Occipital lobe (tissue), 2 donors: ENCODE results near the genes COL27A1, TMEM268 and TEX53.

DNA sequence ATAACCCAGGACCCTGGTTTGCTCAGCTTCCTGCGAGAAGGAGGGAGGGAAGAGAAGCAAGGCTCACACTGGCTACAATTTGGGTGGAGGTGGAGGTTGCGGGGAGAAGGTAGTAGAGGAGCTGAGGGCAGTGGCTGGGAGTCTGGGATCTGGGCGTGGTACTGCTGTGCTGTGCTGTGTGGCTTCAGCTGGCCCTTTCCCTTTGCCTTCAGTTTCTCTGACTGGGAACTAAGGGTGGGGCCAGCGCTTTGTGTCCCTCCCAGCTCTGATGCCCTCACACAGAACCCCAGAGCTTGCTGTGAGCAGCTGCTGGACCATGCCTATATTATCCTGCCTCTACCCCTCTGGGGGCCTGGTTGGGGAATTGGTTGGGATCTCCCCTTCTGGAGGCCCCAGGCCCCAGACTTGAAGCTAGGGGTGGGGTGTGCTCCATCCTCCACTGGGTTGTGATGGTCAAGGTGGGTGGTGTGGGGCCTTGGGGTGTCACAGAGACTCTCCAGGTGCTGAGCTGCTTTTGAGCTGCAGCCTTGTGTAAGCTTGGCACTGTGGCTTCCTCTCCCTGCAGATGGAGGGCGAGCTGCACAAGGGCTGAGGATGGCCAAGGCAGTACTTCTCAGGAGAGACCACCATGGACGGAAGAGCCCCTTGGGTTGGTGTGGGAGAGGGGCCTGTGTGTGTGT, 61.1 kb downstream of the RGS3 start:
- RAMPAGE, long total RNA: no peak

- RAMPAGE, long total RNA: no peak
Observed at GRCh38 chr9:113526880-113527354, 63.4 kb downstream of the RGS3 start.

GRCh38 chr9:113536714-113537399, 73.3 kb downstream of the RGS3 start:
- RAMPAGE, long total RNA: no peak

DNA sequence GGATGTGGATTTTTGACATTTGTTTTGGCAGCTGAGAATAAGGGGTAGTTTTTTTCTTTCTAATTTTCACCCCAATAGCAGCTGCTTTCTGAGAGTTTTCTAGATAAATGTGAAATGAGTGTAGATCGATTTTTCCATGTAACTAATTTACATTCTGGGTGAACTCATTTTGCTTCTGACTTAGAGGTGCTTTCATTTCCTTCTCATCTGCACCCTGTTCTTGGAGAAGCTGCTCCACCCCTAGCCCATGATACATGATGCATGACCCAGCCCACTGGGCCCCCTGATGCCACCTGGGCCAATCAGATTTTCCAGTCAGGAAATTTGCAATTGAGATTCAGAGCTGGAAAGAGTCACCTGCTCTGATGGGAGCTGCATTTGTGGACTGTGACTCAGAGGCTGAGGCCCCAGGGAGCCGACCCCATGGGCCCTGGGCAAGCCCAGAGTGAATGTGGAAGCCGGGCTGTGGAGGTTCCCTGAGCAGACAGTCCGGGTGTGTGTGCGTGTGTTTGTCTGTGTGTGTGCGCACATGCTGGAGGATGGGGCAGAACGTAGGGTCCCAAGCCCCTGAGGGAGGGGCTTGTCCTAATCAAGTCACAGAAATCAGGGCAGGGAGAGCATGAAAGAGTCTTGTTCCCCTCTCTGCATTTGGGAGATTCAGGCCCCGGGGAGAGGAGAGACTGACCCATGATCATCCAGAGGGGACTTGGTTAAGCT, 159.4 kb downstream of the RGS3 start:
- RAMPAGE, long total RNA: no peak

- RAMPAGE, long total RNA: no peak
Observed at GRCh38 chr9:113854347-113854758, 21.8 kb upstream of the ZNF618 start.

DNA sequence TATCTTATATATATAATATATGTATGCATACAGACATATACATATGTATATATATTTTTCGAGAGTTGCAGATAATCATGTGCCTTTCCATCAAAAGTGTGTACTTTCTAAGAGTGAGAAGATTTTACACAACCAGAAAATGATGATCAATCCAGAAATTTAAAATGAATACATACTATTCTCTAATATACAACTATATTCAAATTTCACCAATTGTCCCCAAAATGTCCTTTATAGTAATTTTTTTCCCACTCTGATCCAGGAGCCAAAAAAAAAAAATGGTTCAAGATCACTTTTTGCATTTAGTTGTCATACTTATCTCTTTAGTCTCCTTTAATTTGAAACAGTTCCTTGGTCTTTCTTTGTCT, 8.0 kb upstream of the ZNF618 start:
- RAMPAGE, long total RNA: no peak

GRCh38 chr9:113910062-113910665, 34.1 kb downstream of the ZNF618 start:
- RAMPAGE, long total RNA: no peak

DNA sequence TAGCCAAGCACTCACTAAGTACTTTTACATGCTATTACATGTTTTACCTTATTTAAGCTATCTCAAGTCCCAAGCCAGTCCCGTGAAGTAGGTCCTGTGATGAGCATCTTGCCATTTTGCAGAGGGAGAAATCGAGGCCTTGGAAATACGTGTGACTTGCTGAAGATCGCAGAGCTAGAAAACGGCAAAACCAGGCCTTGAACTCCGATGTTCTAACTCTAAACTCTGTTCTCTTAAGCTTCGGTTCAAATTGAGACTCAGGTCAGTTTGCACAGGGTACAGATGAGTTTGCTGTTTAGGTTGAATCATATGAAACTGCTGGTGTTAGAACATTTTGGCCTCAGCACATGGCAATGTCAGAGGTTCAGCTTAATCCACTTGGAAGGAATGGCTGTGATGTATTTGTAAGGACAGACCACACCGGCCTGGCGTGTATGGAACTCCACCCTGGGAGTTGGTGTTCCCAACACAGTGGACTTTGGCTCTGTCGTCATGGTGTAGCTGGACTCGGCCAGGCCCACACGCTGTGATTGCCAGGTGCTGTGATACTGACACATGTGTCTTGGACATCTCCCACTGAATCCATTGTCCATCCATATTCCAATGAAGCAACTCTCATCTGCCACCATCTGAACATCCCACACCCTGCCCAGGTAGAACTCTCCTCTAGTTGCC, 90.2 kb downstream of the ZNF618 start:
- RAMPAGE, long total RNA: no peak

GRCh38 chr9:114055048-114055330, 23.1 kb downstream of the AMBP start:
- RAMPAGE, long total RNA: no peak

GRCh38 chr9:114076329-114076840, 1.7 kb downstream of the AMBP start:
- RAMPAGE, long total RNA: no peak

DNA sequence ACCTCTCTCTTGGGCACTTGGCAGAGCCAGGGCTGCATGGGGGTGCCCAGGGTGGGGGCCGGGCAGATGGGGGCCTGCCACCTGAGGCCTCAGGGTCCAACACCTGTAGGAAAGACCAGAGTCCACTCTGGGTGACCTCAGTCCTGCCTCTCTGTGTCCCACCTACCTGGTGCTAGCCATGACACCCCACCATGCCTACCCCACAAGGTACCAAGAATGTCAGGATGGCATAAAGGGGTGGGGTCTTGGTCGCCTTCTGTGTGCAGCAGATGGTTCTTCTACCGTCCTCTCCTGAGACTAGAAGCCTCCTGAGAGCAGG, 6.6 kb downstream of the KIF12 start:
- RAMPAGE, long total RNA: no peak

DNA sequence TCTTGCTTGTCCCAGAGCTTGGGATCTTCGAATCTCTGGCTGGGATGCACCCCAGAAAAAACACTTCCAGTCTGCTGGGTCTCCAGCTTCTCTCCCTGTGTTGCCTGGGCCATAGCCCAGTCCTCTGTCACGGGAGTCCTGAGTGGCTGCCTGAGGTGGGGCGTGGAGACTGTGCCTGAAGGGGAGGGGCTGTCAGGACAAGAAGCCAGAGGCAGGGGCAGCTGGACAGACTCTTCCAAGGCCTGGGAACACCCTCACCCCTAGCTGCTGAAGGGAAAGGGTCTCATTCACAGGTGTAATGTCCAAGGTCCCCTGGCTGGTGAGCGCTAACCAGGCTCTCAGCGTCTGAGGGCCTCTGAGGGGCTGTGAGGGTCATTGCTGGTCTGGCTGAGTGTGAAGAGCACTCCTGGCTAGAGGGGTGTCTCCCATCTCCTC, 20.4 kb upstream of the COL27A1 start:
- RAMPAGE, long total RNA: no peak

GRCh38 chr9:114155277-114155854, at the start of gene COL27A1:
Gene COL27A1, plus strand, starts transcription at chr9:114155537.
- RAMPAGE, long total RNA: no peak

DNA sequence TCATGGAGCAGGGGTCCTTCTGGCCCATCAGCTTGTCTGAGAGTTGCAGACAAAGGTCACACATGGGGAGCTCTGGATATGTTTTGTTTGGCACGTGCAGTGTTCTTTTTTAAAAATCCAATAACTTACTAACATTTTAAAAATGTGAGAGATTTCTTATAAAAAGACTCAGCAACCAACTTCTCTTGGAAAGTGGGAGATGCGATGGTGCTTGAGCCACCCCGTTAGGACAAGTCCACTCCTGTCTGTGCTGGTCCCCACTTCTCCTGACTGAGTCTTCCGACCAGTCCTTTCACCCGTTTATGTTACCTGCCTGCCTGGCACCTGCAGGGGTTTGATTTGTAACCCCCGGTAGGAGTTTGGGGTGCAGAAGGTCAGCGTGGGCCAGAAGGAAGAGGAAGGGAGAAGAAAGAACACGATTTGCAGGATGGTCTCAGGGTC, 14.5 kb downstream of the COL27A1 start:
- RAMPAGE, long total RNA: no peak

DNA sequence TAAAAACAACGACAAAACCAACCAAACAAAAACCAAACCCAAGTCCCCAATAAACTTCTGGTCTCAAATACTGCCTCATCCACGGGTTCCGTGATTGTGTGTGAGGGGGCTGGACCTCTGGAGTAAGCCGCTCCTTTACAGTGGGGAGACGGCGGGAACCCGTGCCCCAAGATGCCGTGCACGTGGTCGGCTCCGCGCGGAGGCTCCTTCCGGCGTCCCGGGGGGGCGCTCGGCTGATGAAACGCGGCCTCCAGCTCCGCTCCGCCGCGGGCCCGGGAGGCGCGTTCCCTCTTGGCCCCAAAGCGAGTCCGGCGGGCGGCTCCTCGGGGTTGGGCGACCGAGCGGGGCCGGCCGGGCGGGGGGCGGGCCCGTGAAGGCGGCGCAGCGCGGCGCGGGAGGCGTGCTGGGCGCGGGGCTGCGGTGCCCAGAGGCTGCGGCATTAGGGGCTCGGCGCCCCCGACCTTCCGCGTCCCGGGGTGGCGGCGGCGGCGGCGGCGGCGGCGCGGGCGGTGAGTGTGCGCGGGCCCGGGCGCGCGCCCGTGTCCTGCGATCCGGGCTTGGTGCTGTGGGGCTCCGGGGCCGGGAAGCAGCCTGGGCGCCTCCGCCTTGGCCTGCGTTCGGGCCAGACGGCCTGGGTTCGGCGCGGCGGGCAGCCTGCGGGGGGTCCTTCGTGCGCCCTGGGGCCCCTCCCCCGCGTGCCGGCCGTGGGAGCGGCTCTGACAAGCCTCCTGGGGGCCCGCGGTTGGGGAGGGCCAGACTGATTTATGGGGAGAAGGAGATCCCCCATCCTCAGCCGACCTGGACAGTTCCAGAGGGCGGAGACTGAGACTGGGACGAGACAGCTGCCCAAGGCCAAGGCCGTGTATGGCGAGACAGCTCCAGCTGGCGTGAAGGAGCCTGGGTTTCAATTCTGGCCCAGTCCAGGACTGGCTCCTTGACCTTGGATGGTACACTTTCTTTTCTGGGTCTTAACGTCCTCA, at the start of gene TMEM268:
TSS of gene TMEM268 (plus strand) at position 236 of the 980 bp plus-strand sequence.
- RAMPAGE, long total RNA: no peak

GRCh38 chr9:114657610-114658207, at the start of gene TEX53:
Gene TEX53, minus strand, starts transcription at chr9:114657805.
- RAMPAGE, long total RNA: no peak

DNA sequence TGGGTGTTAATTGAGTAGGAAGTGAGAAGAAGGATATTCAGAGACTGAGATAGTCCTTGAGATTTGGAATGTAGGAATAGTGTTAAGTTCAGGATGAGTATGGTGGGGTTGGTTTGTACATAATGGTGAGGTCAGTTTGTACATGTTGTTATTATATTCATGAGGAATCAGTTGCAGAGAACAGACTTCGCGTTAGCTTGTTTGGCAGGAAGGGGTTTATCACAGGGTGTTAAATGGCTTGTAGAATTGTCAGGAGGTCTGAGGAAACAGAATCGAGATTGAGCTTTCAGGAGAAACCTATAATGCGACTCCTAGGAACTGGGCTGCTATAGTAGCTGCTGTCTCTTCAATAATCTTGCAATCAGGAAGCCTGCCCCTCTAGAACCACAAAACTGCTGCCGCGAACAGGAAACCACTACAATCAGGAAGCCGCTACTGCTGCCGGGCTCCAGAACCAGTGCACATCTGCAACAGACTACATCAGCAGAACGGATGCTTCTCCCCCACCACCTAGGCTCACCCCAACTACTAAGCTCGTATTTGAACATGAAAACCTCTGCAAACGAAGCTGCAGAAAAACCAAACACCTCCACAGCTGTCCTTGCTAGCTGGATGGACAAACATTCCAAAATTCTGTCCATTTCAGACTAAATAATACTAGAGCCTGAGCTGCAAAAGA, 31.7 kb downstream of the TNFSF8 start:
- RAMPAGE, long total RNA: no peak

DNA sequence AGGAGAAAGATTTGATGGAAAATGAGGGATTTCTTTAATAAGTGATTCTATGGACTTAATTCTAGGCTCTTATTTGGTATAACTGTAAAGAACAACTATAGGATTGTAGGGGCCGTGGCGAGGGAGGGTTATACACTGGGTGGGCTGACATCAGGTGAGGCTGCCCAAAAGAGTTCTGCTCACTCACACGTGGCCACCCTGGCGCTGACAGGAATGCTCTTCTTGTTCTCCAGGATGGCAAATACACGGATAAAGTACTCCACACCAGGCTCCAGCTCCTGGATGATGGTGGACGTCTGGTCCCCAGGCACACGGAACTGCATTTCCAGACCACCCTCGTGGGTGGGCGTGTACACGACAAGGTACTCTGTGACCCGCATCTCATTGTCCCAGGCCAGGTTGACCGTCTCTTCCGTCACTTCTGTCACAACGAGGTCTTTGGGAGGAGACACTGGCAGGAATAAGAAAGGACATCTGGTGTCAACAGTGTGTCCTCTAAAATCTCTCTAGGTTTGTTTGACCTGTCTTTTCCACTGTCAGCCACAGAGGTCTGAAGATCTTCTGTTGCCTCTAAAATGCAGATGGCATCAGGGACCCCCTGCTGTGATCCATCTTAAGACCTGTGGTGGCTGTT, 33.8 kb downstream of the TNC start:
- RAMPAGE, long total RNA: no peak

DNA sequence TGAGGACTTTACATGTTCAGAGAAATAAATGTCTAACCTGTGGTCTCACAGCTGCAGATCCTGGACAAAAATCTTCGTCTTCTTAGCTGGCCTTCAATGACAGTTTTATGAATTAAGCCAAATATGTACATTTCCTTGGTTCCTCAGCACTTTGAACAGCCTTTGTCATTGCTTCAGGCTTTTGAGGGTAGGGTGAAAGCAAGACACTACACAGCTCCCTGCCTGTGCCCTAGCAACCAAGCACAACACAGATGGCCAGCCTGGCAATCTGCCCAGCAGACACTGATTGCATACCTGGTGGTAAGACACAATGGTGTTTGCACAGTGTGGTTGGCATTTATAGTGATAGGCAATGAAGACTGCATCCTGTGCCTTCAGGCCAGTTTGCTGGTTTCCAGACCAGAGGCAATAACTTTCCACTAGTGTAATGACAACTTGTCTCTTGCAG, 144.4 kb upstream of the TNC start:
- RAMPAGE, long total RNA: no peak

DNA sequence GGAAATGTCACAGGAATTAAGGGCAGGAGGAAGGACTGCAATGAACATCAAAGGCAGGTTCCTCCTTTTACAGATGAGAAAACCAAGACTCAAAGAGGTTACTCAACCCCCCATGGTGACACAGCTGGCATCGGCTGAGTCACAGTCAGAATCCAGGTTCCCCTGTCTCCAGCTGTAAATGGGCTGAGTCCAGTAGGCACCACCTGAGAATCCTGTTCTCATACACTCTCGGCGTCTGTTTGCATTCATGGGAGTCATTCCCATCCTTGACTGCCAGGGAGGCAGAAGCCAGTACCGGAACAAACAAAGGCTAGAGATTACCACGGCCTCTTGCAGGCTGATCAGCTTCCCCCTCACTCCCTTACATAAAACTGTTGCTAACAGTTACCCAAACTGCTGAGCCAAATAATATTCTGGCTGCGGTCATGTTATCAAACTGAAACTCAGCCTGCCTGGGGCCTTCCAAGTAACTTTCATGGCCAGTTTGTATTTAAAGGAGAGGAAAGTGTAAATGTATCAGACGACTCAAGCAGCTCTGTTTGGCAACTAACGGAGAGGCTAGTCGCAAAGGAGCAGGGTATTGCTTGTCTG, 201.7 kb downstream of the PAPPA start:
- RAMPAGE, long total RNA: no peak